ENCODE data around the gene NREP.

GRCh38 chr5:107469486-107469938 lies 201.2 kb downstream of the EFNA5 start:
- PRO-cap: no peak
- RAMPAGE, long total RNA, 3 experiments: no peak in any of the 3 experiments

DNA sequence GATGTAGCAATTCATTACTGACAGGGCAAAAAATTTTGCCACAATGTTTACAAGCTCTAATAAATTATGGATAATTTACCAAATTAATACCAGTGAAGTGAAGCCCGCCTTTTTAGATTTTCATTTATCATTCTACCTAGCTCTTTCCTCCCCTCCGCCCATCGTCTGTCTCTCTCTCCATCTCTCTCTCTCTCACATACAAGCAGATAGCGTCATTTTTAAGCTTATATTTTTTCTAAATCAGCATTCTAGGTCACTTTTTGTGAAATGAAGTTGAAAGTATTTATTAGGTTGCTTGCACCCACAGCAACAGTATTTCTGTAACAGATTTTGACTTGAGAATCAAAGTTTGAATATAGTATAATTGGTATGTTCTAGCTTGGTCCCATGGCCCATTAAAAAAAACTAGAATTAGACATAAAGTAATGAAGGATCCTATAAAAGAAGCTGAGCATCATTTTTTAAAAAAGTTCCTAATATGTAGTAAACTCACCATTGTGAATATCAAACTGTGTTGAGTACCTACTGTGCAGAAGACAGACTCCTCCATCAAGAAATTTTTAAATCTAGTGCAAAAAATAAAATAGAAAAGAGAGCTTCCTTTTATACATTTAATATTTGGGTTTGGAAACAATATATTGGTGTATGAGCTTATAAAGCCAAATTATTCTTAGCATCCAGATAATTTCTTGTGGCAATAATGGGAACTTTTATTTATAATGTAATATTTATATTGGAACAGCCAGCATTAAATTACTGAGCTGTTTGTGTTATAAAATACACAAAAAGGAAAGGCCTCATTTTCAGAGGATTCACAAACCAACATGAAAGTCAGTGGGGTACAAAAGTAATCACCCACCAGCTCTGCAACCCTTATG lies 108.3 kb downstream of the EFNA5 start:
- PRO-cap: no peak
- RAMPAGE, long total RNA, 3 experiments: no peak in any of the 3 experiments

GRCh38 chr5:107861053-107861820 lies 190.5 kb upstream of the EFNA5 start:
- PRO-cap: no peak
- RAMPAGE, long total RNA, 3 experiments: no peak in any of the 3 experiments

GRCh38 chr5:108212889-108213311 lies 169.0 kb downstream of the FBXL17 start:
- PRO-cap: no peak
- RAMPAGE, long total RNA, 3 experiments: no peak in any of the 3 experiments

DNA sequence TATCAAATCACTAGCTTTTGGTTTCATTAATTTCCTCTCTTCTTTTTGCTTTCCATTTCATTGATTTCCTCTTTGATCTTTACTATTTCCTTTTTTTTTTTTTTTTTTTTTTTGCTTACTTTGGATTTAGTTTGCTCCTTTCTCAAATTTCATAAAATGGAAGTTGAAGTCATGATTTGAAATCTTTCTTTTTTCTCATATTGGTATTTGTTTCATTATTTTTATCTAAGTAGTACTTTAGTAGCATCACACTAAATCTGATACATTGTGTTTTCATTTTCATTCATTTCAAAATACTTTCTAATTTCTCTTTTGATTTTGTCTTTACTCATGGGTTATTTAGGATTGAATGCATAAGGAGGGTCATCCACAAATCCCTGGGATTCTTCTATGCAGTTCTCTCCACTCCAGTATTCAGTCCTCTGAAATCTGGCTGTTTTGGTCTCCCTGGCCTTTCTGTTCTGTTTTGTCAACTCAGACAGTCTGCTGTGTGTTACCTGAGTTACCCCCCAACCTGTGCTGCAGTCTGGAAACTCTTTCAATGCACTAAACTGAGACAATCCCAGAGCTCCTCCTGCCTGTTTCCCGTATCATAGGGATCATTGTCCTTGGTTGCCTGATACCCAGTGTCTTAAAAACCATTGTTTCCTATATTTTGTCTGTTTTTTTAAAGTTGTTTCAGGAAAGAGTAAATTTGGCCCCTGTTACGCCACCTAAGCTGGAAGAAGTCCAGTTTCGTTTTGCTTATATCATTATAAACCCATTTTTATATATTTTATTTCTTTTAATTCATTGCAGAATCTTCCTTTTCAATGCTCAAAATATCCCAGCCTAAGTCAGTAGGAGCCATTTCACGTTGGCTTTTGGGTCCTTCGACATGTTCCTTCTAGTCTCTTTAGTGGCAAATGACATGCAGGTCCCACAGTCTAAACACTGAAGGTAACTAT lies 161.8 kb downstream of the FBXL17 start:
- PRO-cap: no peak
- RAMPAGE, long total RNA, 3 experiments: no peak in any of the 3 experiments

GRCh38 chr5:108381064-108381583 lies 774 bp downstream of the FBXL17 start:
- PRO-cap: bidirectional peak, plus-strand start at chr5:108381358, minus-strand start at chr5:108381371
- RAMPAGE, long total RNA, 3 experiments: no peak in any of the 3 experiments

GRCh38 chr5:109704137-109704965 lies 14.6 kb downstream of the MAN2A1 start:
- PRO-cap: no peak
- RAMPAGE, long total RNA, 3 experiments: no peak in any of the 3 experiments

DNA sequence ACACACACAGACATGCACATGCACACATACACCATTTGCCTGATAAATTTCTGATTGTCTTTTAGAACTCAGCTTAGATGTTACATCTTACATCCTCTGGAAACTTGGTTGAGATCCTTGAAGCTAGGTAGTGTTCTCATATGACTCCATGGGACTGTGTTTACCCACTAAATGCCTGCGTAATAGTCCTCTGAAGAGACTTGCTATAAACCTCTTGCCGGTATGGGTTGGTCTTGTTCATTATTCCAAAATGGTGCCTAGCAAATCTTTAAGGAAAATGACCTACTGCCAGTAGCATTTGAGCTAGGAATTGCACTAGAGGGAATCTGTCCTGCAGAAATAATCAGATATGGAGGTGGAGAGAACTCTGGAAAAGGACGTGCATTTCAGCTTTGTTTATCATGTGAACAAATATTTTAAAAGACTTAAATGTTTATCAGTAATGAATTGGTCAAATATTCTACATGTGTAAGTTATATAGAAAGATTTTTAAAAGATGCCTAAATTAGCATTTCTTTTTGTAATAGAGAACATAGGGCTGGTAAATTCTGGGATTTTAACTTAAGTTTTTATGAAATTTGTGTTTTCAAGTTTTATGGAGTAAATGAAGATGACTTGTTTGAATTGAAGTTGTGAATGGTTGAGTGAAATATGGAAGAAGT lies 110.5 kb downstream of the MAN2A1 start:
- PRO-cap: no peak
- RAMPAGE, long total RNA, 3 experiments: no peak in any of the 3 experiments

- PRO-cap: no peak
- RAMPAGE, long total RNA, 3 experiments: no peak in any of the 3 experiments
Measured at GRCh38 chr5:109900979-109901821, 211.5 kb downstream of the MAN2A1 start.

DNA sequence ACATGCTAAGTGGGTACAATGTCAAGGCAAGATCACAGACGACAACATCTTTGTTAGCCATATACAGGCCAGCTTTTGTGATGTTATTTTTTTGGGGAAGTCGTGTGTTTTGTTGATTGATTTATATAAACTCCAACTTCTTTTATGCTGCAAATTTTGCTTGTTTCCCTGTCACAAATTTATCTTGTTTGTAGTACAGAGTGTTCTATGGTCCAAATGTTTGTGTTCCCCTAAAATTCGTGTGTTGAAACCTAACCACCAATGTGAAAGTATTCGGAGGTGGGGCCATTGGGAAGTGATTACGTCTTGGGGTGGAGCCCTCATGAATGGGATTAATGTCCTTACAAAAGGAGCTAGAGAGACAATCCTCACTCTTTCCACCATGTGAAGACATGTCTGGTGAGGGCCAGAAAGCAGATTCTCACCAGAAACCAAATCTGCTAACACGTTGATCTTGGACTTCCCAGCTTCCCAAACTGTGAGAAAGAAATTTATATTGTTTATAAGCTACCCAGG lies 262.0 kb downstream of the MAN2A1 start:
- PRO-cap: no peak
- RAMPAGE, long total RNA, 3 experiments: no peak in any of the 3 experiments

DNA sequence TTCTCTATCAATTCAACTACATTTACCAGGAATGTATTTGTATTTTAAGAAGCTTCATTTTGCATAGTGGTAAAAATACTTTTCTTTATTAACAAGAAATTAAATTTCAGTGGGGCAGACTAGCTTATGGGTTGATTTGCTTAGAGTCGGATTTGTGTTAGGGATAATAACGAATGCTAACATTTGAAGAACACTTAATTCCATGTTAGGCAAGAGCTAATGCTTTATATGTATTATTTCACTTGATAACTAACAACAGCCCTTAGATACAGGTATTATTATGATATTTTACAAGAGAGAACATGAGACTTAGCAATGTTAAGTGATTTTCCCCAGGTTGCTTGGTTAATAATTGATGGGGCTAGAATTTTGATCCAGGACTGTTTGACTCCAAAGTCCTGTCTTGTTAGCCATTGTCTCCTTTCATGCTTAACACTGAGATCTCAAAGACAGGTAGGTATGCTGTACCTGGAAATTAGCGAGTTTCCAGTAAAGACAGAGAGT lies 300.5 kb downstream of the MAN2A1 start:
- PRO-cap: no peak
- RAMPAGE, long total RNA, 3 experiments: no peak in any of the 3 experiments

GRCh38 chr5:110816371-110816600 lies 77.5 kb downstream of the SLC25A46 start:
- PRO-cap: no peak
- RAMPAGE, long total RNA, 3 experiments: no peak in any of the 3 experiments

DNA sequence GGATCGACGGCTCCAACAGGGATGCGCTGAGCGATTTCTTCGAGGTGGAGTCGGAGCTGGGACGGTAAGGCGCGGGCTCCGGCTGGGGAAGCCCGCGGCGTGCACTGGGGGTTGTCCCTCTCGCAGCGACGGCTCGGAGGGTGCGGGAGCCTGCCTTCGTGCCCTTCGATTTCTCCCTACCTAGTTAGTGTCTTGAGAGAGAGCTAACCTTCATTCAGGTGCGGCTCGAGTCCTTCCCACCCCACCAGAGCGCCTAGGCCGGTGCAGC lies 331 bp downstream of the CAMK4 start:
- PRO-cap: no peak
- RAMPAGE, long total RNA, 3 experiments: no peak in any of the 3 experiments

DNA sequence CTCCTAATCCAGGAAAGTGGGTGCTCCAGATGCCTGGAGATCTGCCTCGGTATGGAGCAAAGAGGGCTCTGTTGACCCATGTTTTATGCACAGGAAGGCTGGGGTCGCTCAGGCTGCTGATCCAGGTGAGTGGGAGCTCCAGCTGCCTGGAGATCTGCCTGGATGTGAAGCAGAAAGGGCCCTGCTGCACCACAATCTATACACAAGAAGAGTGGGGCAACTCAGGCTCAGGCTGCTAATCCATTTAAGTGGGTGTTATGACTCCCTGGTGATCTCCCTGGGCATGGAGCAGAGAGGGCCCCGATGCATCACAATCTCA lies 103.2 kb upstream of the STARD4 start:
- PRO-cap: unidirectional peak, minus-strand start at position 147 of the sequence
- RAMPAGE, long total RNA, 3 experiments: no peak in any of the 3 experiments

- PRO-cap: no peak
- RAMPAGE, long total RNA, 3 experiments: no peak in any of the 3 experiments
Measured at GRCh38 chr5:111756463-111757051, 437 bp downstream of the NREP start.

GRCh38 chr5:111757118-111757629 lies at the start of gene NREP:
Gene NREP (minus strand): TSS chr5:111757194.
- PRO-cap: no peak
- RAMPAGE, long total RNA, 3 experiments: start-site peak on the minus strand in 1 of 3 experiments, at chr5:111757181-111757244 at its widest, 9 reads per replicate

DNA sequence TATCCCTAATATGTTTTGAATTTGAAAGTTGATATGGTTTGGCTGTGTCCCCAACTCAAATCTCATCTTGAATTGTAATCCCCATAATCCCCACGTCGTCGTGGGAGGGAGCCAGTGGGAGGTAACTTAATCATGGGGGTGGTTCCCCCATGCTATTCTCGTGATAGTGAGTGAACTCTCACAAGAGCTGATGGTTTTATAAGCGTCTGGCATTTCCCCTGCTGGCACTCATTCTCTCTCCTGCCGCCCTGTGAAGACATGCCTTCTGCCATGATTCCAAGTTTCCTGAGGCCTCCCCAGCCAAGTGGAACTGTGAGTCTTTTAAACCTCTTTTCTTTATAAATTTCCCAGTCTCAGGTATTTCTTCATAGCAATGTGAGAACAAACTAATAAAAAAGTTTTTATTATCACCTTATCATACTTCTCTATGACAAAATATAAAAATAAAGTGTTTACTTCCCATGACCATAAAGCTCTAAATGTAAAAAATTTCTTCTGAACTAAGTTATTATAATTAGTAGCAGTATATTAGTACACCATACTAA lies 199.9 kb downstream of the EPB41L4A start:
- PRO-cap: no peak
- RAMPAGE, long total RNA, 3 experiments: no peak in any of the 3 experiments

DNA sequence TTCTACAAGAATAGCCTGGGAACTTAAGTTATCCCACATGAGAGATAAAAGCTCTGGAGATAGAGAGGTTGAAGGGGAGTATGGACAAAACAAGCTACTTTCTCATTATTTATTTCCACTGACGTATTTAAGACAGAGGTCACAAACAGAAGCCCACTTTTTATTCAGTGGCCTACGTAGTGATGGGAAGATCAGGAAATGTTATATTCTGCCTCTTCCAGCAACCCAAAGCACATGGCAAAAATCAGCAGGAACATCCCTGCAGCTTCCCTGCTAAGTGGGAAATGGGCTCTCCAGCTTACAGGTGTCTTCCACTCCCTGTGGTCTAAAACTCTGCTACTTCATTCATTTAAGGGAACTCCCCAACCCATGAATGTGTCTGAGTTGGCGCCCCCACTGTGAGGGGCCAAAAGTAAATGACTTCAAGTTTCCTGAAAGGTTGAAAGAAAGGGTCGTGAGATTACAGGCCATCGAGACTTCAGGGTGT lies 98.5 kb downstream of the EPB41L4A start:
- PRO-cap: no peak
- RAMPAGE, long total RNA, 3 experiments: no peak in any of the 3 experiments

GRCh38 chr5:112374827-112375074 lies 44.3 kb downstream of the EPB41L4A start:
- PRO-cap: no peak
- RAMPAGE, long total RNA, 3 experiments: no peak in any of the 3 experiments

- PRO-cap: no peak
- RAMPAGE, long total RNA, 3 experiments: no peak in any of the 3 experiments
Measured at GRCh38 chr5:112684321-112685154, 53.1 kb upstream of the APC start.